B cell (primary cell): ENCODE measurements around a stretch of chr15.

DNA sequence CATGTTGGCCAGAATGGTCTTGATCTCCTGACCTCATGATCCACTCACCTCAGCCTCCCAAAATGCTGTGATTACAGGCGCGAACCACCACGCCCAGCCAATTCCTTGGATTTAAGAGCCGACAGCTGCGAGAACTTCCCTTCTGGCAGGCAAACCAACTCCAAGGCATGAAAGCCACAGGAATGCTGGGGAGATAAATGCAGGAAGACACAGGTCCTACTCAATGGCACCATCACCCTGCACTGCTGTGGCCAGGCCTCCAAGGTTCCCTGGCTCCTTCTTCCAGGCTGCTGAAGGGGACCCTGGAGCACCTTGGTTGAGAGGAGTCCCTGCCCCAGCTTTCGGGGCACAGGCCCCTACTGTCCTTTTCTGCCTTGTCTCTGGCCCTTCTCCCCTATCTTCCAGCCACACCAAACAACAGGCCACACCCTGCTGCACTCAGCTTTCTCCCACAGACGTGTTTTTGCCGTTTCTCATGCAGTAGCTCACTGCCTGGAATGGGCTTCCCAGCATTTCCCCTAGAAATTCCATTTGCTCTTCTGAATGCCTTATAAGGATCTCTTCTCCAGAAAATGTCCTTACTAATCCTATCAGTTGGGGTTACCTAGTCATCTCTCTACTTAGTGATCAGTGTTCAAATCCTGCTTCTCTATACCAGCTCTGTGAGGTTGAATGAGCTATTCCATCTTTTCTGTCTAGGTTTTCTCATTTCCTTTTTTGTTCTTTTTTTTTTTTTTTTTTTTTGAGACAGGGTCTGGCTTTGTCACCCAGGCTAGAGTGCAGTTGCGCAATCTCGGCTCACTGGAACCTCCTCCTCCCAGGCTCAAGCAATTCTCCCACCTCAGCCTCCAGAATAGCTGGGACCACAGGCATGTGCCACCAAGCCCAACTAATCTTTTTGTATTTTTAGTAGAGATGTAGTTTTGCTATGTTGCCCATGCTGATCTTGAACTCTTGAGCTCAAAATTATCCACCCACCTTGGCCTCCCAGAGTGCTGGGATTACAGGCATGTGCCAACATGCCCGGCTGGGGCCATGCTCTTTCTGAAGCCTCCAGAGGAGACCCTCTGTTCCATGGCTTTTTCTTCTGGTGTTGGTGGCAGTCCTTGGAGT lies 98.4 kb upstream of the CHD2 start:
- PRO-cap = no peak
- CAGE, long polyA plus RNA = no peak

- PRO-cap = unidirectional peak, minus-strand start at chr15:92850363
- CAGE, long polyA plus RNA = no peak
Observed at GRCh38 chr15:92850197-92850439, 50.0 kb upstream of the CHD2 start.

- PRO-cap = no peak
- CAGE, long polyA plus RNA = no peak
Observed at GRCh38 chr15:92878322-92879047, 21.6 kb upstream of the CHD2 start.

DNA sequence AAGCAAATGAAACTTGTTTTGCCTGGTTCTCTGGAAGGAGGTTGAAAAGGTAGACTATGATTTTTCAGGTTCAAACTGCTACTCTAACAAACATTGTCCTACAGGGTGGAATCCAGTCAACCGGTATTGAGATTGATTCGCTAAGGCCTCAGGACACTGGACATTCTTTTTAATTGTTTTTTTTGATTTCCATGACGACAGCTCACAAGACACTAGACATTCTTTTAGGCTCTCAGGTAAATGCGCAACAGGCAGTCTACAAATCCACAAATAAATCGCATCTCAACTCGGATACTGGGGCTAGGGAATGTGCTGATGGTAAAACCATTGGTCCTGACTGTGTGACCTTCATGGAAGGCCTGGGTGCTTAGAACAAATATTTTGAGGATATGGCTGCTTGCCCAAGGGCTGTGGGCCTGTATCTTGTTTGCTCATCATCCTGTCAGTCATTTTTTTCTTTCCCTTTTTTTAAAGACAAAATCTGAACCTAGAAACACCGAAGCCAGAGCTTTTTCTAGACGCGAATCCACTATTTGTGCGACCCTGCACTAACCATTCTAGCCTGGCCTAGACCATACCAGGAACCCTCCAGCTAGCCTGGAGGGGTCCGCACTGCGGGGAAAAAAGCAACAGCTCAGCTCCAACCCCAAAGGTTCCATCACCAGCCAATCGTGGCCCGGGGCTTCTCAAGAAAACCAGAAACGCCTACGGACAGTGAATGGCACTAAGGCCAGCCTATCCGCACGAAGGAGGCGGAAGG lies 18.2 kb upstream of the CHD2 start:
- PRO-cap = bidirectional peak, plus-strand start outside the sequence, minus-strand start at position 614 of the sequence
- CAGE, long polyA plus RNA = no peak

- PRO-cap = no peak
- CAGE, long polyA plus RNA = no peak
Observed at GRCh38 chr15:92895852-92896252, 4.3 kb upstream of the CHD2 start.

GRCh38 chr15:92907722-92908794 lies 7.9 kb downstream of the CHD2 start:
- PRO-cap = no peak
- CAGE, long polyA plus RNA = no peak

DNA sequence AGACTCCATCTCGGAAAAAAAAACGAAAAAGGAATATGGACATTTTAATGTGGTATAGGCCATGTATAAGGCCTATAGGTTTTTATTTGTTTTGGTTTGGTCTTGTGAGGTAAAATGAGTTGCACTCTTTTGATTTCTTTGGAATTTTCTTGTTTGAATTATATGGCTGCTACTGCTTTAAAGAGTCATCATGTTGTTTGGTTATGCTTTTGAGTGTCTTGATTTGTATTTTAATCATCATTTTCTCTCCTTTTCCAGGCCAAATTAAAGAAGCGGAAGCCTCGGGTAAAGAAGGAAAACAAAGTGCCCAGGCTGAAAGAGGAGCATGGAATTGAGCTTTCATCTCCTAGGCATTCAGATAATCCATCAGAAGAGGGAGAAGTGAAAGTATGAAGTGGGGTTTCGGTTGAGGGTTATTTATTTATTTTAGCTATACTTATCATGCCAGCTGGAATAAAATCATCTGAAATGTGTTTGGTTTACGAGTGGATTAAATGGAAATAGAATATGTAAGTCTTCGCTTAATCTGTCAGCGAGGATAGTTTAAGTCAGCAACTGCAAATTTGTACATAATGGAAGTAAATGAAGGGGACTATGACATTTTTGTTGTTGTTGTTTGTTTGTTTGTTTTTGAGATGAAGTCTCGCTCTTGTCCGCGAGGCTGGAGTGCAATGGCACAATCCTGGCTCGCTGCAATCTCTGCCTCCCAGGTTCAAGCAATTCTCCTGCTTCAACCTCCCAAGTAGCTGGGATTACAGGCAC lies 88.6 kb downstream of the RGMA start:
- PRO-cap = no peak
- CAGE, long polyA plus RNA = no peak

DNA sequence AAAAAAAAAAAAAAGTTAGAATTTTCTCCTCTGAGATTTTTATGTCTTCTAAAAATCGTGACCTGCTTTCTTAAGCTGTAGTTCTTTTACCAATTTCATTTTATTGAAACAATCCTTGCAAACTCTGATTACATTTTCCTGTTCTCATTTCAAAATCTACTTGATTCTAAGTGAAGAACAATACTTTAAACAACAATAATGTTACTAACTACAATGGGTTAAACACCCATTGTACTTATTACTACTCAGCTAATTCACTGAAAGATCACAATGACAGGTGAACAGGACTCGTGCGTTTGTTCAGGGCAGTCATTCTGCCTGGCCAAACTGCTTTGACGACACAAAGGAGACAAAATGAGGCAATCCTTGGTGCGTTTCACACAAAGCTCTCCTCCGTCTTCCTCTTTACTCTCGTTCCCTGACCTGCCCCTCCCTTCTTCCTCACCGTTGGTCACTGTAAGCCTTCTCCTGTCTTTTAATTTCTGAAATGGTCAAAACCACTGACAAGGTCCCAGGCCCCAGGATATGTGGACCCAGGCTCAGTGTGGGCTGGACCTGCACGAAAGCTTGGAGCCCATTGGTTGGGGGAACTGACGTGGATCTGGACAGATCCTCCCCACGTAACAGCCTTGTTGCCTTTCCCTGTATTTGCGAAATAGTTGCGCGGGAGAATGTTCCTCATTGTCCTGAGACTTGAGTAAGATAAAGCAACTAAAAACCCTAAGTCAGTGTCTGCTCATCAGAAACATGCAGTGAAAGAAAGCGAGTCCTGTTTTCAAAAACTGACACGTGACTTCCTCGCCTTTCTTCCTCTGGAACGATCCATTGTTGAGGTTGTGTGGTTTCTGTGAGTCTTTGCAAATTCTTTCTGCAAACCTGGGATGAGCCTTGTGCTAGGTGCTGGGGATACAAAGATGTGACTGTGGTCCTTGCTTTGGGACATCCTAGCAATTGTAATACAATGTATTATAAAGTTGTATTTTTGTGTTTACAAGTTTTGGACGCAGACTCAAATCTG lies 147.1 kb upstream of the RGMA start:
- PRO-cap = no peak
- CAGE, long polyA plus RNA = no peak

DNA sequence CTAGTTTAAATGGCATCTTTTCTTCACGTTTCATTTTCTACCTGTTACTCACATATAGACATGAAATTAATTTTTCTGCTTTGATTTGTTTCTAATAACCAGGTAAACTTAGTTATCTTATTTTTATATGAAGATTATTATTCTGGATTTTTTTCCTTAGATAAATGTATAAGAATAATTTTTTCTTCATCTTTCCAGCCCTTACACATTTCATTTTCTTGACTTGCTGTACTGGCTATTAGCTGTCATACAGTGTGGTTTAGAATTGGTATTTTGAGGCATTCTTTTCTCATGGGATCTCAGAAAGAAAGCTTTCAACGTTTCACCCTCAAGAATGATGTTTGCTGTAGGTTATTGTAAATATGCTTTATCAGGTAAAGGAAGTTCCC lies 232.0 kb downstream of the MCTP2 start:
- PRO-cap = no peak
- CAGE, long polyA plus RNA = no peak

GRCh38 chr15:95075515-95075946 lies 844.2 kb downstream of the MCTP2 start:
- PRO-cap = unidirectional peak, minus-strand start at chr15:95075615
- CAGE, long polyA plus RNA = no peak

DNA sequence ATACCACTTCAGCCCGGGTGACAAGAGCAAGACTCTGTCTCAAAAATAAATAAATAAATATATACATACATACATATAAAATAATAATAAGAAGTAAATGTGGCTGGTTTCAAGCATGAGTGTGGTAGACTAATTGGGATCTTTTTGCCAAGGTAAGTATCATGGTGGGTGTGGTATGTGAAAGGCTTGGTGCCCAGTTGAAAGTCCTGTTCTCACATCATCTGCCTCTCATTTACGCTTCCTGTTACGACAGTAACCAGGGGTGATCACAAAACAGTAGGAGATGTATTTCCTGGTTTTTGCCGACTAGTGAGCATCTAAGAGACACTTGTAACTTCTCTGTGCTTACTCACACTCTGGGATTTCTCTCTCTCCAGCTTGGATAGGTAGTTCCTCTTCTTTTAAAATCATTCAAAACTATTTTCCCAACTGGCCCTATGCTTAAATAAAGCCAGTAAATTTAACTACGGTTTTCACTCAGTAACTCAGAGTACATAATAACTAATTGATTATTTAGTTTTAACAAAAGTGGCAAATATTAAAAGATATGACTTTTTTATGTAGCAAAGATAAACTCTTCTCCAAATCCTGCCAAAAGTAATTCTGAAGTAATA lies 1028.2 kb upstream of the NR2F2 start:
- PRO-cap = no peak
- CAGE, long polyA plus RNA = no peak

GRCh38 chr15:95325601-95326003 lies 1004.9 kb upstream of the NR2F2 start:
- PRO-cap = no peak
- CAGE, long polyA plus RNA = no peak

DNA sequence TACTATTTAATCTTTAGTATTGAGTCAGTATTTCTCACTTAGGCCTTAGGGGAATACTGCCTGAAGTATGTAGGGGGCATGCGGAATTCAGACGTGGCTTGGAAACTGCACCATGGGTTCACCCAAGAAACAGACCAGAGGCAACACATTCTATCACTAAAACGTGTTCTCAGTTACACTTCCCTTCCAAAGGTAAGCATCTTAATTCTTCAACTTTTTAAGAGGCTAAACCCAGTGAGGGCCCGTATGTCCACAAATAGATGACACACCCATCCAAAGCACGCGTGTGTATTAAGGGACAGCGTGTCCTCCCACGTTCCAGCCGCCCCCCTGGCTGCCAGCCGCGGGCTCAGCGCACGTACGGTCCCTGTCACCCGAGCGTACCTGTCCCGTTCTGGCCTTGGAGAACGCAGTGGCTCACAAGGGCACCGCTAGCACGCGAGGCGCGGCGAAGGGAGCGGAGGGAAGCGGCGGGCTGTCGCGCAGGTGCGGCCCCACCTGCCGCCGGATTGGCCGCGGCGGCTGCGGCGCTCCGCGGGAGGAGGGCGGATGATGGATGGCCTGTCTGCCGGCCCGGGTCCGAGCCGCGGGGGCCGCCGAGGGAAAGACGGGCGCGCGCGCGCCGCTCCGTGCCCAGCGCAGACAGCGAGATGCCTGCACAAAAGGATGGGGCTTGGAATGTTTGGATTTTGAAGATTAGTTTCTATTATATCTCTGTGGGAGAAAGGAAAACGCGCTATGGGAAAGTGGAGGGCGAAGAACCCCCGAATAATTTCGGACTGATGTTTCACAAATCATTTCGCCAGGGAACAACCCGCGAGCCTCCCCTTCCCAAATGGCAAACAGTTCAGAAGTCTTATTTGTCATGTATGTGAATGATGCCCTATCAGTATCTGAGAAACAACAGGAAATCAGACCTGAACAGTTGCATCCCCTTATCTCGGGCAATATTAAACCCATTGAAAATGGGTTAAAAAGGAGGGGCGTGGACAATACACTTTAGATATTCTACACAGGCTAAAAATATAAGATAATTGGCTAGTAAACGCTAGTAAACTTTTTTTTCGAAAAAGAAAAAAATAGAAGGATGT lies 1003.7 kb upstream of the NR2F2 start:
- PRO-cap = no peak
- CAGE, long polyA plus RNA = no peak

DNA sequence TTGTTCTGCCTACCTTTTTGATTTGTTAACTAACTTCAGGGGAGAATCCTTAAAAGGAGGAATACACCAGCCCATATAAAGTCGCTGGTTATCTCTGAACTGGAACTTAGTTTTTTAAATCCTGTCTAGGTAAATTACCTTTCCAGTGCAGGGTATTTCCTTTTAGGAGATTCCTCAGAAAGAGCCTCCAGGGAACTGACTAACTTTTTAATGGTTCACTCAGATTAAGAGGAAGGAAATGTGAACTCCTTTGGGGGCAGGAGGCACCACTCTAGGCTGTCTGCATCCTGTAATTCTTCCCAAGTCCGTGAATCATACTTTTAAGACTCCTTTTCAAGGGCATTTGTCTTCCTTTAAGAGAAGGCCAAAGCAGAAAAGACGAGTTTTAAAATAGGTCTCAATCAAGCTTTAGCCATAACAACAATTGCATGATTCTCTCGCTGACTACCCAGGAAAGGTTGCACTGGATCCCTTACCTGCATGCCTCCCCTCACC lies 871.2 kb upstream of the NR2F2 start:
- PRO-cap = no peak
- CAGE, long polyA plus RNA = no peak

DNA sequence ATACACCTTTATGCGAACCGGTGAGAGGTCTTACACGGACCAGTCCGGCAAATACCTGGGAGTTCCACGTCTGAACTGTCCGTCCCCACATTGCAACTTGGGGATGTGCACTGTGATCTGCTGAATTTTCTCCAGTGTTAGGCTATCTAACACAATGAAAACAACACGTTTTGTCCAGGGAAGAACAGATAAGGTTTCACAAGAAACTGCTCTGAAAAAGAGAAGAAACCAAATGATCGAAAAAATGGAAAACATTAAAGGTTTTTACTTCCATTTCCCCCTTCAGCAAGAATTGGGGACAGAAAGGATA lies 868.2 kb upstream of the NR2F2 start:
- PRO-cap = no peak
- CAGE, long polyA plus RNA = no peak

- PRO-cap = no peak
- CAGE, long polyA plus RNA = no peak
Observed at GRCh38 chr15:95869822-95870455, 460.6 kb upstream of the NR2F2 start.

GRCh38 chr15:96160252-96160844 lies 170.2 kb upstream of the NR2F2 start:
- PRO-cap = no peak
- CAGE, long polyA plus RNA = no peak

- PRO-cap = no peak
- CAGE, long polyA plus RNA = no peak
Observed at GRCh38 chr15:96241429-96241825, 89.1 kb upstream of the NR2F2 start.

DNA sequence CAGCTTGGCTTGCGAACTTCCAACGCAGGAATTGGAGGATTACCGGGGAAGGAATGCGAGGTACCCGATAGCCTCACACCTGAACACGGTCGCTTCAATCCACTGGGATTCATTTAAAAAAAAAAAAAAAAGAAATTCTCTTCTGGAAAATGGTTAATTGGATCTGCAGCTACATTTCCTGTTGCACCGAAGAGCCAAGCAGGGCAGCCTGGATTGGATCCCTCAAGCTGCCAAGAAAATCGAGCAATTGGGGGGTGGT lies 9.6 kb upstream of the NR2F2 start:
- PRO-cap = no peak
- CAGE, long polyA plus RNA = no peak

DNA sequence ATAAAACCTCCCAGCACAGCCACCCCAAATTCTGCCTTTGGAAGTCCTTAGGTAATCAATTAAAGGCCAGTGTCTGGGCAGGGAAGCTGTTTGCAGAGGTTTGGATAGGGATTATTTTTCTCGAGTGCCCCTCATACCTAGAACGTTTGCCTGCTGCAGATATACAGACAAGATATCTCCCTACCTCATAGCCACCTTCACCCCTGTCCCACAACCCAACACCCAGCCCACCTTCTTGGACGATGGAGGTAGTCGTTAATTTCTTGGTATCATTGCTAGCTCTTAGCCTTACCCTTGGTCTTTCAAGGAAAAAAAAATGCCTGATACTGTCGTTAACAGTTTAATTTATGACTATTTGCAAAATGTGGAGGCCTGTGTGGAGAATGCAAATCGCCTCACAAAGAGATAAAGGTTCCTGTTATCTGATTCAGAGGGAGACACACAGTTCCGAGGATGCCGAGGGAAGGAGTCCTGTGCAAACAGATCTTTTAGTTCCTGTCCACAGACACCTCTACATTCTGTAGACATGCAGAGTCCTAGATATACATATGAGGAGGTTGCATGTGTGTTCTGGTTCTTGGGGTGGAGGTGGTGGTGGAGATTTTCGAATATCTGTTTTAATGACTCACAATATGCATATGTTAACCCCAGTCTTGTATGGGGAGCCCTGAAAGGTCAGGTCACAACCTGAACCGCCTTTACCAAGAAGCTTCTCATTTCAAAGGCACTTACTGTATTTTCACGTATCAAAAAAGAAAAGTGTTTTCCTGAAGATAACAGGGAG lies 5.5 kb downstream of the NR2F2 start:
- PRO-cap = no peak
- CAGE, long polyA plus RNA = no peak